Vermiform appendix (tissue), 1 donor: ENCODE results near the genes FCRL2, CD1D, CD1B and SPTA1.

DNA sequence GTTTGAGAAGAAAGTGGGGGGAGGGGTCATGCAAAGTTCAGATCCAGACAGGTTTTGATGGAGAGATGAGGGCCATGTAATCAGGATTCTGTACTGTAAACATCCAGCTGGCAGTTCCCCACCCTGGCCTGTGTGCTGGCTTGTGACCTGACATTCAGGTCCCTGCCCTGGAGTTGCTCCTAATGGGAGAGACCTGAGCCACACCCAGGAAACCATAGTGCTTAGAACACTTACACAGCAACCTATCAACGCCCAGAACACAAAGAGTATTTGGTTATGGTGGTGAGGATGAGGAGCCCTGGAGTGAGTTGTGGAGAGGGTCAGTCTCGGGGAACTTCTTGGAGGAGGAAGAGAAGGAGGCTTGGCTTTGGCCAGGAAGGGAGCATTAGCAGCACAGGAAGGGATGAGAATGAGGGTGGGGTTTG, 15.7 kb upstream of the ETV3 start:
- PRO-cap, result no peak

DNA sequence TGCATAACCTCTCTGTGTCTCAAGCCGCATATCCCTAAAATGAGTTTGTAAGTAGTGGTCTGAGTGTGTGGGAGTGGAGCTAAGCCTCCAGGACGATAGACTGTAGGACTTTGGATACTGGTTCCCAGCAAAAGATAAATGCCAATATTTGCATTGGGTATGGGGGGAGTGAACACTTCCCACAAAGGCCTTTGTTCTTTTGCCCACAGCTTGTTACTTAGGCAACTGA, 102.3 kb upstream of the ETV3 start:
- PRO-cap, result no peak

GRCh38 chr1:157776650-157777457, at the start of gene FCRL2:
TSS of gene FCRL2 (minus strand) at chr1:157777132.
- PRO-cap, result unidirectional peak, minus-strand start at chr1:157777132

GRCh38 chr1:157965839-157966433, 27.5 kb upstream of the KIRREL1 start:
- PRO-cap, result no peak

DNA sequence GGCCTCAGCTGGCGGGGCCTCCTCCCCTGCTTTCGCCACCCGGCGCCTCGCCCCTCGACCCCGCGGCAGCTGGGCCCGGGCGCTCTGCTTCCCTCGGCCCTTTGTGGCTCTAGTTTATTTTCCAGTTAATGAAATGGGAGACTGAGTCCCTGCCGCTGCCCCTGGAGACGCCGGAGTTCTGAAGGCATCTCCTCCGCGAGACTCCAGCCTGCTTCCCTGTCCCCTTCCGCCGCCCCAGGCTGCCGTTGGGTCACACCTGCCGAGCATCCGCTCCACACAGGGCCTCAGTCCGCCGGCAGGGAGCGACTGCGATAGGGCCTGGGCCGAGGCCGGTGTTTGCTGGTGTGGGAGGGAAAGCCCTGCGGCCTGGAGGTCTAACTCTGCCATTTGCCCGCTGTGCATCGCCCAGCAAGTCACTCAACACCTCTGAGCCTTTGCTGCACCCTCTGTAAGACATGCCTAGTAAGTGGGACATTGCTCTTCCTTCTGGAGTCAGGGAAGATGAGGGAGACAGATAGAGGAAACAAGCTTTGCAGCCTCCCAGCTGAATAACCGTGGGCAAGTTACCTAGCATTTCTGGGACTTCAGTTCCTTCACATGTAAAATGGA, 14.4 kb upstream of the KIRREL1 start:
- PRO-cap, result no peak

DNA sequence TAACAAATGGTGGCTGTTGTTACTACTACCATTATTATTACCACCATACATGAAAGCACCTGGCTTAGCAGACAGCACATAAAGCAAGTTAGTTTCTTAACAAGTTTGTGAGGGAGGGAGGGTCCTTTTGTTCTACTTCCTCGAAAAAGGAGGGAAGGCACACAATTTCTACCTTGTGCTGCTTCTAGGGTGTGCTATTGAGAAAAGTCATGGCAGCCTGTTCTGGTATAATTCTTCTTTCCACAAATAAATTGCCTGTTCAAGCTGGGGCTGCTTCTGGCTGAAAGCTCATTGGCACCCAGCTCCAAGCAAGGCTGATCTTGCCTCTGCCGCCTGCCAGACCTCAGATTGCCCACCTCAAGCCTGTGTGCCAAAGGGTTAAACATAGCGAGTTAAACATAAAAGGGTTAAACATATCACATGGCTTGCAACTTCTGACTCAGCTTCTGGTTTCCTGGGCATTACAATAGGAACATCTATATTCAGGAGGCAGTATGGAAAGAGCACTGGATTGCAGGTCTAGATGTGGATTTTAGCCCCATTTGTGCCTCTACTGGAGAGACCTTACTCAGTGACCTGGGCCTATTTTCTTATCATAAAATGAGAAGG, 16.1 kb downstream of the KIRREL1 start:
- PRO-cap, result no peak

GRCh38 chr1:158013625-158014326, 20.3 kb downstream of the KIRREL1 start:
- PRO-cap, result no peak

DNA sequence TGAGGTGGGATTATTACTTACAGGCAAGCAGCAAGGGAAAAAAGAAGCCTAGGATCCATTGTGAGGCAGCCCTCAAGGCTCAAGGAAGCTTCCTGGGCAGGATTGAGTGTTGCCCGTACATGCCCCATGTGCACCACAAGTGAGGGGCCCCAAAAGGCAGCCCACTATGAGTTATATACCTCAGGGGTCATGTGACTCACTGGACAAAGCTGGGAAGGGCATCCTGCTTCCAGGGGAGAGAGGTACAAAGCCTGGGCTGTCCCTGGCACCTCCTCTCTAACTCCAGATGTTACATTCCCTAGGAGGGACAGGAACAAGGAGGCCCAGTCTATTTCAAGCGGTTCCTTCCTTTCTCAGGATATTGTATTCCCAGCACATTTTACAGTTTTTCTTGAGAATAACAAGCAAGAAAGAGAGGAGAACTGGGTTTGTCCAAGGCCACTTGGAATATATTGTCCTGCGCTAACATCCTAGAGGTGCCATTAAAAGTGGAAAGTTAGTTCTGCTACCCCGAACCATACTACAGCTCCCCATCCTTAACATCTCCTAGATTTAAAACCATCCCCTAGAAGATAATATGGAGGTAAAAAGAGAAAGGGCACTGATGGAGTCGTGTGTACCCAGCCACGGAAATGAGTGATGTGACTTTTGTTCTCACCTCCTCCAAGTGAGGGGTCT, 18.8 kb upstream of the SMIM42 start:
- PRO-cap, result no peak

DNA sequence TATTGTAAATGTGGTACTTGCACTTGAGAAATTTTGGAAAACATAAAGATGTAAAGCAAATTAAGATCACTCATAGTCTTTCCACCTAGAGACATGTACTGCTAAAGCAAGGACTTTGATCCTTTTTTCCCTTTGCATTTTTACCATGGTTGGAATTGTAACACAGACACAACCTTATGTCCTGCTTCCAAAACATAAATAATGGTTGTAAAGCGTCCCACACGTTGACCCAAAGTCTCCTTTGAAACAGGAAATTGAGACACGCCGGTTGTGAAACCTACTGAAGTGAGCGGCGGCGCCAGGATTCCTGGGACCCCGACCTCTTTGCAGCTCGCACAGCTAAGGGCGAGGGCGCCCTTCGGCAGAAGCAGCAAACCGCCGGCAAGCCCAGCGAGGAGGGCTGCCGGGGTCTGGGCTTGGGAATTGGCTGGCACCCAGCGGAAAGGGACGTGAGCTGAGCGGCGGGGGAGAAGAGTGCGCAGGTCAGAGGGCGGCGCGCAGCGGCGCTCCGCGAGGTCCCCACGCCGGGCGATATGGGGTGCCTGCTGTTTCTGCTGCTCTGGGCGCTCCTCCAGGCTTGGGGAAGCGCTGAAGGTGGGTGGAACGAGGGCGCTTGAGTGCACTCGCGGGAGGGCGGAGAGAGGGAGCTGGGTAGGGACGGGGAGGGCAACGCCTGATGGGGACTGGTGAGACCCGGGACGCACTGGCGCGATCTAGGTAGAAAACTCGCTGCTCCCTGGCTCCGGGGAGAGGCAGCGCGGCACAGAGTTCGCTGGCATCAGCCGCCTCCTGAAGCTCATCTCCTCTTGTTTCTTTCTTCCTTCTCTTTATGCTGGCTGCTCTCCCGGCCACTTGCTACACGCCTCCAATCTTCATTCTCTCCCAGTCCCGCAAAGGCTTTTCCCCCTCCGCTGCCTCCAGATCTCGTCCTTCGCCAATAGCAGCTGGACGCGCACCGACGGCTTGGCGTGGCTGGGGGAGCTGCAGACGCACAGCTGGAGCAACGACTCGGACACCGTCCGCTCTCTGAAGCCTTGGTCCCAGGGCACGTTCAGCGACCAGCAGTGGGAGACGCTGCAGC, at the start of gene CD1D:
TSS of gene CD1D (plus strand) at position 327 of the 1,081 bp plus-strand sequence.
- PRO-cap, result unidirectional peak, plus-strand start at position 342 of the sequence; bidirectional peak, plus-strand start at position 562 of the sequence, minus-strand start at position 533 of the sequence

GRCh38 chr1:158185753-158186158, 5.1 kb downstream of the CD1D start:
- PRO-cap, result no peak

GRCh38 chr1:158331431-158331876, at the start of gene CD1B:
TSS of gene CD1B (minus strand) at chr1:158331531.
- PRO-cap, result no peak

DNA sequence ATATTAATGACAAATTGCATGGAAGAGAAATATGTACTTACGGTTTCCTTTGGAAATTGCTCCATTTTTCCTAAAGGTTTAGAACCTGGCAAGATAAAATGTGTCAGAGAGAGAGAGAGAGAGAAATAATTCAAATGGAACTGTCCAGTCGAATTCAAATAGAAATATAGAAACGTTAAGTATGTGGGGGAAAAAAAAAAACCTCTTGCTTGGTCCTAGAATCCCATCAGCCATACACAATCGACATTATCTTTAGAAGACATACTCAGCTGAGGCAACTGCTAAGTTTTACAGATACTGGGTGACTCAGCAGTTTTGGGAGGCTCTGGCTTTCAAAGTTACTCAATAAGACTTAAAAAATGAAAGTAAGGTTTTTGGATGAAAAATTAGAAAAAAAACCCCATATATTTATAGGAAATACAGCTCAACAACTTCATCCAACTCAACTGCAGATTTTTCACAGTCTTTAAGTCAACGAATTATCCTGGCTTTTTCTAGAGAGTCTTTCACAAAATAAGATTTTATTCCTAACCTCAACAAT, at the start of gene SPTA1:
TSS of gene SPTA1 (minus strand) at position 263 of the 541 bp plus-strand sequence.
- PRO-cap, result no peak

GRCh38 chr1:158952424-158952934, 21.1 kb downstream of the PYHIN1 start:
- PRO-cap, result no peak

DNA sequence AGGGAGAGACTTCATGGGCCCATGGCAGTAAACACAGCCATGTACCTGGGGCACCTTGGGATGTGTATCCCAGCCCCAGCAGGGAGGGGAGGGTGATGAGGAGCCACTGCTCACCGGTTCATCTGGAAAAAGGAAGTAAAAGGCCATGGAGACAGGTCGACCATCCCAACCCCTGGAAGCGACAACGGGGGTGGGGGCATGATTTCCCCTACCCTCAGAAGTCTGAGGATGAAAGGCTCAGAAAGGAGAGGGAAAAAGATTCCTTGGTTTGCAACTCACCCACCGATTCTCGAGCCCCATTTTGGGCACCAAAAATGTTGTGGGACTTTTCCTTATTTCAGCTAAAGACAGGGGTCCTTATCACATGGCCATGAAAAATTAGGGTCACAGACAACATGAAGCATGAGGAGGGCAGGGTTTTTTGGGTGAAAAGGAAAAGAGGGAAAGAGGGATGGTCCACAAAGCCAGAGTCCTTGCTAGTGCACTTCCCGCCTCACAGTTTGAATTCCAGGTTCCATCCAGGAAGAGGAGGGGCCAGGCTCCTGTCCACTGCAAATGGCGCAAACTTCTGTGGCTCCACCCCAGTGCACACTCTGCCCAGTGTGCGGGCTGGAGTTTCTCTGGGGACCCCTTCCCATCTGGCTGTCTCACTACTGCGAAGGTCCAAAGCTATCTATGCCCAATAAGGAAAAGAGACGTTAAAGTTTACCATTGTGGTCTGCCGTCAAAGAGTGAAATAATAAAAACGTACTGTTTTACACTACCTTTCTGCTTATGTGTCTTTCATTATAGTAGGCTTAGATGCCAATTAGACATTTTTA, 18.0 kb downstream of the AIM2 start:
- PRO-cap, result no peak

DNA sequence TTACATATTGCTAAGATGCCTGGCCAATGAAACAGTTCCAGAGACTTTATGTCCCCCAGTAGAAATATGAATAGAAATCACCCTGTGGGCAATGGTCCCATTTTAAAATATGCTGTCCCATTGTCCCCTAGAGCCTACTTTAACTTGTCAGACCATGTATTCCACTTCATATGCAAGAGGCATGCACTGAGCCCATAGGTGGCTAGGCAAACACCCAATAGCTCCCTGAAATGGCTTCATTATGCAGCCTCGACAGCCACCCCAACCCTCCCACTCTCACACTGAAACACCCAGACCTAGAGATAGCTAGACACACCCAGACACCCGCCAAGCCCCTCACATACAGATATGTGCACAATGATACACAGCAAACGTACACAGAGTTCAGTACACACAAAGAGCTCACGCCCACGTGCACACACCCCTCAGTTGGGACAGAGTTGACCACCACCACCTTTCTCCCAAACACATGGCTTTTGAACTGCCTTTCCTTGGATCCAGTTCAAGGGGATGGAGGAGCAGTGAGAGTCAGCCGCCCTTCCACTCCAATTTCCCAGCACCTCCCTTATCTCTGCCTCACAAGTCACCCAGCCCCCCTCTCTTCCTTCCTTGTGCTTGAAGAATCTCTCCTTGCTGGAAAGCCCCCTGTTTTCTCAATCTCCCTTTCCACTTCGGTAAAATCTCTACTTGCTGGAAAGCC, 564 bp upstream of the ACKR1 start:
- PRO-cap, result no peak

- PRO-cap, result no peak
Observed at GRCh38 chr1:159711977-159713256, 2.0 kb downstream of the CRP start.

- PRO-cap, result no peak
Observed at GRCh38 chr1:159713257-159713752, 1.1 kb downstream of the CRP start.

DNA sequence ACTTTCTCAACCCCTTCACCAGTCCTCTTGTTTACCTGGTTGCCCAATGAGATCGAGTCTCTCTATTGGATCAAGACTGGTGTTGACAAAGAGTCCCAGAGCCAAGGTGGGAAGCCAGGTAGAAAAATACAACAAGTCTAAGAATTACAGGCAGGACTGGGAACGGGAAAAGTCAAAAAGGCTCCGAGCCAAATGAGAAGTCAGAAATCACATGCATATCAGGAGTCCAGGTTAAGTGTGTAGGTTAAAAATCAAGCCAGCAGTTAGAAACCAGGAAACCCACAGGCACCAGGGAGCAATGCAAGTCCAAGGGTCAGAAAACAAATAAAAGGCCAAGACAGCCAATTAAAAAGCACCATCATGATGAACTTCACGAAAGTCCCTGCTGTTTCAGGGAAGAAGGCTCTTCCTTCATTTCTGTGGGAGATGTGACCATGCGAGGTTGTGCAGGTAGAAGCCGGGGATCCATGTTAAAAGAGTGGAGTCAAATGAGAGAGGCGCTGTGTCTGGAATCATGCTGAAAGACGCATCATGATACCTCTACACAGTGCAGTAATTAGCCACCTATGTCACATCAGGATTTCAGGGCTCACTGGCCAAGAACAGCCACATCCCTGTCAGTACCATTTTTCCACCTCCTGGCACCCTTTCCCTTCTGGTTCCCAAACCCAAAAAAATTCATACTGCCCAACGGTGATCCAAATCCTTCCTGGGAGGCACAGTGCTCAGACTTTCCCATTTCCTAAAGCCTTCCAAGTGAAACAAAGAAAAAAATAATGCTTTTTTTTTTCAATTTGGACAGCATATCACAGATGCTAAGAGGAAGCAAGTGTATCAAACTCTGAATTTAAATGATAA, 27.1 kb upstream of the DUSP23 start:
- PRO-cap, result no peak

GRCh38 chr1:159779446-159780104, 1.2 kb upstream of the DUSP23 start:
- PRO-cap, result no peak

GRCh38 chr1:159780236-159780873, 407 bp upstream of the DUSP23 start:
- PRO-cap, result bidirectional peak, plus-strand start at chr1:159780969, minus-strand start at chr1:159780733